ENCODE results near the gene EXOC3L4.

DNA sequence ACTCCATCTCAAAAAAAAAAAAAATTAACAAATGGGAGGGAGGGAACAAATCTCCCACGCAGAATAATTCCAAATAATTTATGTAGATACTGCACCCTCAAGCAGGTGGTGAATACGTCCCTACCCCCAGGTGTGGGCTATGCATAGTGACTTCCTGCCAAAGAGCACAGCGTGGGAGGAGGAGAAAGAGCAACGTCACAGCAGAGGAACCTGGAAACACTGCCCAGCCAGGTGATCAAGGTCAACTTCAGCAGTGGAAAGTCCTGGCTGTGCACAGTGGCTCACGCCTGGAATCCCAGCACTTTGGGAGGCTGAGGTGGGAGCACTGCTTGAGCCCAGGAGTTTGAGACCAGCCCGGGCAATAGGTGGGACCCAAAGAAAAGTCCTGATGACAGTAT, 9.6 kb downstream of the CINP start:
CAGE:
- cytosol, long polyA minus RNA, result no peak
- cytosol, long polyA plus RNA, result no peak
- long polyA plus RNA, result no peak
- nucleus, long polyA minus RNA, result no peak
- nucleus, long polyA plus RNA, result no peak

CAGE:
- cytosol, long polyA minus RNA, result no peak
- cytosol, long polyA plus RNA, result no peak
- long polyA plus RNA, result no peak
- nucleus, long polyA minus RNA, result no peak
- nucleus, long polyA plus RNA, result no peak
Measured at GRCh38 chr14:102504546-102505203, 4.9 kb downstream of the ANKRD9 start.

GRCh38 chr14:102630095-102631173, 38.0 kb downstream of the RCOR1 start:
CAGE:
- cytosol, long polyA minus RNA, result no peak
- cytosol, long polyA plus RNA, result no peak
- long polyA plus RNA, result no peak
- nucleus, long polyA minus RNA, result no peak
- nucleus, long polyA plus RNA, result no peak

DNA sequence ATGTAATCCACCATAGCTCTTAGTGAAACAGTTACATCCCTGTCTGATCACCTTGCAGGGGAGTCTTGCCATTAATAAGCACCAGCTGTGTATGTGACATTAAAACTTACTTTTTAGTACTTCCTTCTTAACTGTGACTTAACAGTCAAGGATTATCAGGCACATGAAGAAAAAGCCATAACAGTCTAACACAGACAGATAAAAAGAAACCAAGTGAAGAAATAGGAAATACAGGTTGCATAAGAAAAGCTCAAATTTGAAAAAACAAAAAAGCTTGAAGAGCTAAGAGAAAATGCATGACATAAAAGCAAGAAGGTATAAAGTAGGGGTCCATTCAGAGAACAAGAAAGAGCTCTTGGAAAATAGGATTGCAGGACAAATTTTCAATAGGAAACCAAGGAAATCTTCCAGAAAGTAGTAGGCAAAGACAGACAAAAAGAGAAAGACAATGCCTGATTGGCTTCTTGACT, 53.7 kb downstream of the RCOR1 start:
CAGE:
- cytosol, long polyA minus RNA, result no peak
- cytosol, long polyA plus RNA, result no peak
- long polyA plus RNA, result no peak
- nucleus, long polyA minus RNA, result no peak
- nucleus, long polyA plus RNA, result no peak

CAGE:
- cytosol, long polyA minus RNA, result no peak
- cytosol, long polyA plus RNA, result no peak
- long polyA plus RNA, result no peak
- nucleus, long polyA minus RNA, result no peak
- nucleus, long polyA plus RNA, result no peak
Measured at GRCh38 chr14:102727448-102728016, 49.7 kb upstream of the TRAF3 start.

DNA sequence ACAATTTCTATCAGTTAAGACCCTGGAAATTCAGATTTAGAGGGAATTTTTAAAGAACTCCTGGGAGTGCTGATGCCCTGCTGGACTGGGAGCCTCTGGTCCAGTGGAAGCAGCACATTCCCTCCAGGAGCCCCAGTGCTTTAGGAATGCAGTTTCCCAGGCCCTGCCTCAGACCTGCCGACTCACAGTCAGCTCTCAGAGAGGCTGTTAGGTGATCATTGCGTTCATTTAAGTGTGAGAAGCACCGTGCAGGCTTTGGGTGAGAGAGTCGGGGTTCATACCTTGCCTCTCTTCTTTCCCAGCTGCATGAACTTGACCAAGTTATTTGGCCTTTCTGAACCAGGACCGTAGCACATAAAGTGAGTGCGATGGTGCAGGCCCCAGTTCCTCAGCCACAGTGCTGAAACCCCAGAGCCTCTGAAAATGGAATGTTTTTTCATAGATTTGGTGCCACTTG, 22.9 kb downstream of the TRAF3 start:
CAGE:
- cytosol, long polyA minus RNA, result no peak
- cytosol, long polyA plus RNA, result no peak
- long polyA plus RNA, result no peak
- nucleus, long polyA minus RNA, result no peak
- nucleus, long polyA plus RNA, result no peak

CAGE:
- cytosol, long polyA minus RNA, result no peak
- cytosol, long polyA plus RNA, result no peak
- long polyA plus RNA, result no peak
- nucleus, long polyA minus RNA, result no peak
- nucleus, long polyA plus RNA, result no peak
Measured at GRCh38 chr14:102805290-102806135, 28.3 kb downstream of the TRAF3 start.

CAGE:
- cytosol, long polyA minus RNA, result no peak
- cytosol, long polyA plus RNA, result no peak
- long polyA plus RNA, result no peak
- nucleus, long polyA minus RNA, result no peak
- nucleus, long polyA plus RNA, result no peak
Measured at GRCh38 chr14:102825972-102826504, 48.8 kb downstream of the TRAF3 start.

CAGE:
- cytosol, long polyA minus RNA, result no peak
- cytosol, long polyA plus RNA, result no peak
- long polyA plus RNA, result no peak
- nucleus, long polyA minus RNA, result no peak
- nucleus, long polyA plus RNA, result no peak
Measured at GRCh38 chr14:102923194-102923560, 714 bp downstream of the AMN start.

CAGE:
- cytosol, long polyA minus RNA, result no peak
- cytosol, long polyA plus RNA, result no peak
- long polyA plus RNA, result no peak
- nucleus, long polyA minus RNA, result no peak
- nucleus, long polyA plus RNA, result no peak
Measured at GRCh38 chr14:102929731-102930541, 7.5 kb downstream of the AMN start.

DNA sequence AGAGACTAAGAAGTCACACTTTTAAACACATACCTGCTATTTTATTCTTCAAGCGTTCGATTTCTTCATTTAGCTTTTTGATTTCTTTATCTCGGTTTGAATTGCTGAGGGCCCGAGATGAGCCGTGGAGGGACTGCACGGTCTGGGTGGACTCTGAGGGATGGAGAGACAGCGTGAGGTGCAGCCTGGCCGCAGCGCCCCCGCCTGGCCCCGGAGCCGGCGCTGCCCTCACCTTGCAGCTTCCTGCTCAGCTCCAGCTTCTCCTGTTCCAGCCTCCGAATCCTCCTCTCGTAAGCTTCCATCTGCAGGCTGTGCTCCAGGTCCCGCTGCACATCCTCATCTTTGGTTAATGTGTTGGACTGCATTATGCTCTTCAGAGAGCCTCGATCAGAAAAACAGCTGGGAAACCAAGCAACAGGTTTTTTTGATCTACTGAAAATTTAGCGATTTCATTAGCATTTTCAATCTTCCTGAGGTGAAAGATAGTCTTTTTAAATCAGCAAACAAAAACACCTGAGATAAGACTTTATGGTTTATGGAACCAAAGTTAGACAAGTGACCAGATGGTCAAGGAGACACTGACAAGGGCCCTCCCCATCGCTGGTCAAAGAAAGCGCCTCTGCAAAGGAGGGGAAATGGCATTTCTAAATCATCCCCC, 53.3 kb downstream of the AMN start:
CAGE:
- cytosol, long polyA minus RNA, result no peak
- cytosol, long polyA plus RNA, result no peak
- long polyA plus RNA, result no peak
- nucleus, long polyA minus RNA, result no peak
- nucleus, long polyA plus RNA, result no peak

GRCh38 chr14:102993378-102993939, 63.9 kb downstream of the CDC42BPB start:
CAGE:
- cytosol, long polyA minus RNA, result no peak
- cytosol, long polyA plus RNA, result no peak
- long polyA plus RNA, result no peak
- nucleus, long polyA minus RNA, result no peak
- nucleus, long polyA plus RNA, result no peak

CAGE:
- cytosol, long polyA minus RNA, result no peak
- cytosol, long polyA plus RNA, result no peak
- long polyA plus RNA, result no peak
- nucleus, long polyA minus RNA, result no peak
- nucleus, long polyA plus RNA, result no peak
Measured at GRCh38 chr14:103023675-103024310, 33.6 kb downstream of the CDC42BPB start.

CAGE:
- cytosol, long polyA minus RNA, result no peak
- cytosol, long polyA plus RNA, result no peak
- long polyA plus RNA, result no peak
- nucleus, long polyA minus RNA, result no peak
- nucleus, long polyA plus RNA, result no peak
Measured at GRCh38 chr14:103094423-103095125, at the start of gene EXOC3L4. TSS of gene EXOC3L4 (plus strand) at chr14:103094725.

DNA sequence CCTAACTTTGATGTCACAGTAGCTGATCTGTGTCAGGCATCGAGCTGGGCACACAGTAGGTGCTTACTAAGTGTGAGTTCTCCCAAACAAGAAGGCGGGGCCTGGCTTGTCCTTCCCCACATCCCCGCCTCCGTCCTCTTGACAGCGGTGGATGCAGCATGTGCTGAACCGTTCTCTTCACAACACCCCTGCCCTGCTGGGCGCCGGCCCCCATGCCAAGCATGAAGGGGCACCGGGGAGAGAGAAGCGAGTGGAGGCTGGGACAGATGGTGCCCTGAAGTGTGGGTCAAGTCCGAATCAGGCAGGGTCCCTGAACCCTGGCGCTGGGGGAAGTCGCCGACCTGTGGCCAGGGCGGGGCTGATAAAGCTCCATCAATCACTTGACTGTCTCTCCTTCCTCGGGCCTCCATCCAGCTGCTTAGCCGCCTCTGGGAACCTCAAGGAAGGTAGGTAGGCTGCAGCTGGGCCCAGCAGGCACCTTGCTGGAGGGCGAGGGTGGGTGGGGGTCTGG, 4.0 kb downstream of the EXOC3L4 start:
CAGE:
- cytosol, long polyA minus RNA, result no peak
- cytosol, long polyA plus RNA, result no peak
- long polyA plus RNA, result no peak
- nucleus, long polyA minus RNA, result no peak
- nucleus, long polyA plus RNA, result no peak

DNA sequence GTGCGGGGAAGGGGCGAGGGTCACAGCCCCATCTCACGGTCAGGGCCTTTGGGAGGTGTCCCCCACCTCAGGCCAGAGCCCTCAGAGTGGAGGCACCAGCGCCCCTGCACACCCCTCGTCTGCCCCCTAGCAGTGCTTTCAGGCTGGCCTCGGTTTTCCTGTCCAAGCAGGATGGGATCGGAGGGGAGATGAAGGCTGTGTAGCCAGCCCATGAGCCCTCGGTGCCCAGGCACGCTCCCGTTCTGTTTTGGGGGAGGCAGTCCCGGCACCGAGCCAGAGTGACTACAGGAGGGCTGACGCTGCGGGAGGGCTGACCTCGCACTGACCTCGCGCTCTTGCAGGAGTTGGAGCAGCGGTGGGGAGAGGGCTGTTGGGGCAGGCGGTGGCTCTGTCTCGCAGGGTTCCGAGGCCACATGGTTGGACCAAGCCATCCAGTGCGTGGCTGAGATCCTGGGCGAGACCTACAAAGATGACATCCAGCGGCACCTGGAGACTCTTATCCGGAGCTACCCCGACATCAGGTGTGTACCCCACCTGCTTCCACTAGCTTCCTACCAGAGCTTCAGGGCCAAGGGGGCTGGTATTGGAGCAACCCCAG, 13.6 kb downstream of the EXOC3L4 start:
CAGE:
- cytosol, long polyA minus RNA, result no peak
- cytosol, long polyA plus RNA, result no peak
- long polyA plus RNA, result no peak
- nucleus, long polyA minus RNA, result no peak
- nucleus, long polyA plus RNA, result no peak

CAGE:
- cytosol, long polyA minus RNA, result no peak
- cytosol, long polyA plus RNA, result no peak
- long polyA plus RNA, result no peak
- nucleus, long polyA minus RNA, result no peak
- nucleus, long polyA plus RNA, result no peak
Measured at GRCh38 chr14:103127378-103127540, 4.0 kb downstream of the TNFAIP2 start.

DNA sequence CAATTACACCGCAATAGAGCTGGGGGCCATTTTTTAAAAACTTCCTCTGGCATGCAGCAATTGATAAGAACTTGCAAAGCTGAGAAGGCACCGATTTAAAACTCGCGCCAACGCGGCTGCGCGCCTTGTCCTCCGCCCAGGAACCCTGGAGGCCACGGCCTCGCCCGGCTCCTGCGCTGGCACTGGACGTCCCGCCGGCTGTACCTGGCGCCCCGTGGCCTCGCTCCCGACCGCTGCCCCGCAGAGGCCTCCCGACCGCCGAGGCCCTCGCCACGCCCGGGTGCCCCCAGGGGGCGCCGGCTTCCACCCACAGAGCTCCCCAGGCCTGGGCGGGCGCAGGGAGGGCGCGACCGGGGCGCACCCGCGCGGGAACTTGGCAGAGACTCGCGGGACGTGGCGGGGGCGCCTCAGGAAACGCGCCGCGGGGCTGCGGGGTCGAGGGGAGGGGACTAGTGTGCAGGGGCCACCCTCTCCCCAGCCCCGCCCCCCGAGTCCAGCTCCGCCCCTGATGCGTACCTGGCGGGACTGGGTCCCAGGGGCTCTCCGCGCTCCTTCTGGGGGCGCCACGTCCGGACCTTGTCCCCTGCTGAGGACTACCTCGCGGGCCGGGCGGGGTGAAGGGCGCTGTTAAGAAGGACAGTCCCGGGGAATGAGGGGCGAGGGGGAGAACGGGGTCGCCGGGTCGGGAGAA, 65.7 kb downstream of the TNFAIP2 start:
CAGE:
- cytosol, long polyA minus RNA, result no peak
- cytosol, long polyA plus RNA, result no peak
- long polyA plus RNA, result no peak
- nucleus, long polyA minus RNA, result no peak
- nucleus, long polyA plus RNA, result no peak

CAGE:
- cytosol, long polyA minus RNA, result no peak
- cytosol, long polyA plus RNA, result no peak
- long polyA plus RNA, result no peak
- nucleus, long polyA minus RNA, result no peak
- nucleus, long polyA plus RNA, result no peak
Measured at GRCh38 chr14:103259963-103261265, 73.6 kb upstream of the EIF5 start.

DNA sequence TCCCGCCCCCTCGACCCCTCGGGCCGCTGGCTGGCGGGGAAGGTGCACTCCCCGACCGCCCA, 92 bp downstream of the EIF5 start:
CAGE:
- cytosol, long polyA minus RNA, result no peak
- cytosol, long polyA plus RNA, result no peak
- long polyA plus RNA, result no peak
- nucleus, long polyA minus RNA, result no peak
- nucleus, long polyA plus RNA, result no peak